Sigmoid colon (tissue), 4 donors: ENCODE measurements around a stretch of chr5.

DNA sequence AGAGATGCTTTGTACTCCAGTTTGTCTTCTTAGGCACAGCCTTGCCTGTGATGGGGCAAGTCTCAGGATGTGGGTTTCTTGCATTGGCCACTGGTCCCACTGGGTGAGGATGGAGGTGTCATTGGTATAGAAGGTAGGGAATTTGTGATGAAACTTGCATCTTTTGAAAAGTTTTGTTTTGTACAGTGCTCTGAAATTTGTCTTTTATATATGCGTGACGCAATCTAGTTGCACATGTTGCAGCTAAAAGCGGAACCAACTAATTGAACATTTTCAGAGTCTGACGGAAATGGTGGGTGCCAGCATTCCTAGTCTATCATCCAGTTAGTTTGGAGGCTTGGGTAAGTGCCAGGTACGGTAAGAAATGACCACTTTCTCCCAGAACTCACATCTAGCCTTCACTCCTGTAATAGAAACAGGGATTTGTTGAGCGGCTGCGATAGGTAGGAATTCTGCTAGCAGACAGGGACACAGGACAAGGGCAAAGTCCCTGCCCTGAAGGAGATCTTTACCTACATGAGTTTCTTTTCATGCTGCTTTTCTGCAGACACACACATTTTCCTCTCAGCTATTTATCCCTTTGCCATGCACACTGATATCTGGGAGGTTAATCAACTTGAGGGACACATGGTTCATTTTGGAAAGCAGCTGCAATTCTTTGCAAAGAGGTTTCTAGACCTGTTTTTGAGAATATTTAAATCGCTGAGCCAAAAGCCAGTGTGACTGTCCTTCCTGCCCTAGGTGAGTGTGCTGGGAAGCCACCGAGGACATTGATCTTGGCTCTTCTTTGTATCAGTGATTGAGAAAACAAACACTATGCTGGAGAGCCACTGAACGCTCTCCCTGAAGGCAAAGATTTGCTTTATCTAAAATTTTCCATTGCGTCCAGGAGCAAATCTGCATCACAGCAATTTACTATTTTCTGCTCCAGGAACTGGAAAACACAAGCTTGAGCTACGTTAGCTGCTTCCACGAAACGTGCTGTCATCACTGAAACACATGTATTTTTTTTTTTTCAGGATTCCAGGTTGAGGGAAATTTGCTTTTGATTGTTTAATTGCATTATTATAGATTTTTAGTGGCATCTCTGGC lies 89.7 kb downstream of the DAP start:
- PRO-cap = no peak
- RAMPAGE, long total RNA, 4 experiments = no peak in any of the 4 experiments

DNA sequence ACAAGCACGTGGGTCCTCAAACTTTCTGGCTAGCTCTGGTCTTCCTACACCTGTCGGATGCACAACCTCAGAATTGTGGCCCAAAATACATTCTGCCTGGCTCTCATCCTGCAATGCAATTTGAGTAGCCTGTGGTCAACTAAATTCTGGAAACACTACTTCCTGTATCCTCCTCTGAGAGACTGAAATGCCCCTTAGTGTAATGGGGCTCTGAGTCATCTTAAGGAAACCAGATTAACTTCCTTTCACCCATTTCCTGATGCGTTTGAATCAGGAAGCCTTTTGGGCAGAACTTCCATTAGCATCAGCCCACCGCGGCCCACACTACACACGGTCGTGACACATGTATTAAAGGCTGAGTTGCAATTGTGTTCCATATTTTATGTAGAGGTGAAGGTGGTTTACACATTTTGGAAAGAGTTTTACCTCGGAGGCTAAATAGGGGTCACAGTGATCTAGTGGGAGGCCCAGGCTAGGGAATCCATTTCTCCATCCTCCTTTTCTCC lies 56.1 kb downstream of the DAP start:
- PRO-cap = no peak
- RAMPAGE, long total RNA, 4 experiments = no peak in any of the 4 experiments

DNA sequence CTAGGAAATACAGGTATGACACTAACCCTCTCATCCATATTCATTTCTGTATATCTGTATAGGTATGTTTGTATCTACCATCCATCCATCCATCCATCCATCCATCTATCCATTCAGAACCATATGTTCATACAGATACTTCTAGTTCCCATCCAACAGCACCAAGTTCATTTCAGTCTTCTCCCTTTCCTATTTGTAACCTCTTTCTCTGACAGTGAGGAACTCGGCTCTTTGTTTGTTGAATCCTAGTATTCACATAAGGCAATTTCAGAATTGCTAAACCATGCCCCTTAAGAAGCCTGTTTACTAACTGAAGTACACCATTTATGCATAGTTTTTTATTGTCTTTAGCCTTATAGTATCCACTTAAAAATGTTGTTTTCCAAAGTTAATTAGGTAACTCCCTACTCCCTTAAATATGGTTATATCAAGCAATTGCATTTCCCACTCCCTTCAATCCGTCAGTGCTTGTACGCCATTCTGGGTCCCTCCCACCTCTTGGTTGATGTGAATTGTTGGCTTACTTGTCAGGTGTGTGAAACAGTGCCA lies 18.1 kb downstream of the DAP start:
- PRO-cap = no peak
- RAMPAGE, long total RNA, 4 experiments = no peak in any of the 4 experiments

- PRO-cap = no peak
- RAMPAGE, long total RNA, 4 experiments = no peak in any of the 4 experiments
These were observed 17.5 kb downstream of the DAP start for GRCh38 chr5:10743397-10744029.

GRCh38 chr5:10757521-10757959 lies 3.5 kb downstream of the DAP start:
- PRO-cap = no peak
- RAMPAGE, long total RNA, 4 experiments = no peak in any of the 4 experiments

- PRO-cap = no peak
- RAMPAGE, long total RNA, 4 experiments = no peak in any of the 4 experiments
These were observed 973 bp downstream of the DAP start for GRCh38 chr5:10759976-10760546.

GRCh38 chr5:10831409-10831955 lies 70.4 kb upstream of the DAP start:
- PRO-cap = no peak
- RAMPAGE, long total RNA, 4 experiments = no peak in any of the 4 experiments

- PRO-cap = no peak
- RAMPAGE, long total RNA, 4 experiments = no peak in any of the 4 experiments
These were observed 52.3 kb downstream of the CTNND2 start for GRCh38 chr5:11851833-11852501.

- PRO-cap = no peak
- RAMPAGE, long total RNA, 4 experiments = no peak in any of the 4 experiments
These were observed 1.1 kb downstream of the TRIO start for GRCh38 chr5:14144383-14144537.

GRCh38 chr5:14147191-14147763 lies 4.1 kb downstream of the TRIO start:
- PRO-cap = unidirectional peak, minus-strand start at chr5:14147319
- RAMPAGE, long total RNA, 4 experiments = start-site peak on the minus strand in 1 of 4 experiments, at chr5:14147308-14147321 at its widest, 5 reads per replicate

DNA sequence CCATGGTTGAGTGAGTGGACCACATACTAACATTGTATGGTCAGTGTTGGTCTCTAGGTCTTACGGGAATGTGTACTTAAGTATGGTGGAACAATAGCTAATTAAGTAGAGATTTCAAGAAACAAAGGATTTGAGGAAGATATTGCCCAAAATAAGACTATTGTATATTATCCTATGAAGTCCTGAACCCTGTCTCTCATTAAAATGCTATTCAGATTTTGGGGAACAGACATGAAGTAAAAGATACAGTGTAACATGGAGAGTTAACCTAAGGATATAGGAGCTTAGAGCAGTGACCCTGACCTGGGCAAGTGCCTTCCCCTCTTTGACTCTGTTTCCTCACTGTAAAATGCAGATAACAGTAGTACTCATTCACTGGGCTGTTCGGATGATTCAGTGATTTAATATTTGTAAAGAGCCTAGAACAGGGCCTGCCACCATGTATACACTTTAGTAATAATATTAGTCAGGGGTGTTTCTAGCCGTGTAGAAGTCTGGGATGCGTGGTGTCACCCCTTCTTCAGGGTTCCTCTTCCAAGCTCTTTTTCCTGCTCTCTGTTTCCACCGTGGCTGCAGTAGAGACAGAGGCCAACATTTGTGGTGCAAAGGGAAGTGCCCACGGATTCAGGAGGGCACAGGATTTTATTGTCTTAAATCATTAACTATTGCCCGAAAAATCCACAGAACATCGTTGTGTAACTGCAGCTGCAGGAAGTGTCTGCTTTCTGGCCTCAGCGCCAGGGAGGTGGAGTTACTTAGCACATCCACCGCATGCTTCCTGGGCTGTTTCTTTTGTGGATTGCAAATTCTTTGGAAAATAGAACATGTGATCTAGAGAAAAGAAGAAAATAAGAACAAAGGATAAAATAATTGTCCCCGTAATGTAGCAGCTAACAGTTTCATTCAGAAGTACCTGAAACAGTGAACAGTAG lies 61.6 kb downstream of the TRIO start:
- PRO-cap = no peak
- RAMPAGE, long total RNA, 4 experiments = no peak in any of the 4 experiments

GRCh38 chr5:14448533-14449109 lies 133.0 kb upstream of the OTULINL start:
- PRO-cap = no peak
- RAMPAGE, long total RNA, 4 experiments = no peak in any of the 4 experiments

- PRO-cap = no peak
- RAMPAGE, long total RNA, 4 experiments = no peak in any of the 4 experiments
These were observed 1.1 kb downstream of the OTULINL start for GRCh38 chr5:14582627-14583148.

DNA sequence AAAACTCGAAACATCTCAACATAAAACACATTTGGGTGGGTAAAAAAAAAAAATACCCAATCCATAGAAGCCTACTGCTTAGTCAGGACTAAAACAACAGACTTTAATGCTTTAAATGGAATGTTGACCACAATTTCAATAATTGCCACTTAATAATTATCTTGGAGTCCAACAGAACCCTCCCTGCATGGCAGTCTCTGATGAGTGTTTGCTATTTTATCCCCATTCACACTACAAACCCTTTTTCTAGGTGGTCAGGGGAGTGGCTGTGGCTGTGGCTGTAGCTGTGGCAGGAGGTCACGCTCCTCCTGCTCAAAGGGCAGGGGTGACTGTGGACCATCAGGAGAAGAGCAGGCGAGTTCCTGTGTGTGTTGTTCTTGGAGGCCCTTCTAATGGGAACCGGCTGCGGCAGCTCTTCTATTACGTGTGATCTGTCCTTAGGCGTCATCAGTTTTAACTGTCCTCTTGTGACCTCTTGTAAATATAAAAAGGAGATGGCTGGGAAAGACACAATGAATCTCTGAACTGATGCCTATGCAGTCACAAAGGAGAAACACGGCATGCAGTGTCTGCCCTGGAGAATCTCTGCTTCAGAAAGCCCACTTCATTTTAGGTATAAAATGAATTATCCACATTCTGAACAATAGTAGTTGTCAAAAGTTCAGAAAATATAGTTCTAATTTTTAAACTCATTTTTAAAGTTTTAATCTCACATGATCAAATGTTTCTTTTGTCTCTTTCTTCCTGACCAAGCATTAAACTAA lies 65.1 kb downstream of the ANKH start:
- PRO-cap = no peak
- RAMPAGE, long total RNA, 4 experiments = no peak in any of the 4 experiments

- PRO-cap = no peak
- RAMPAGE, long total RNA, 4 experiments = no peak in any of the 4 experiments
These were observed 1.4 kb downstream of the ANKH start for GRCh38 chr5:14869924-14870811.

- PRO-cap = no peak
- RAMPAGE, long total RNA, 4 experiments = no peak in any of the 4 experiments
These were observed 74.5 kb upstream of the FBXL7 start for GRCh38 chr5:15425431-15425936.

DNA sequence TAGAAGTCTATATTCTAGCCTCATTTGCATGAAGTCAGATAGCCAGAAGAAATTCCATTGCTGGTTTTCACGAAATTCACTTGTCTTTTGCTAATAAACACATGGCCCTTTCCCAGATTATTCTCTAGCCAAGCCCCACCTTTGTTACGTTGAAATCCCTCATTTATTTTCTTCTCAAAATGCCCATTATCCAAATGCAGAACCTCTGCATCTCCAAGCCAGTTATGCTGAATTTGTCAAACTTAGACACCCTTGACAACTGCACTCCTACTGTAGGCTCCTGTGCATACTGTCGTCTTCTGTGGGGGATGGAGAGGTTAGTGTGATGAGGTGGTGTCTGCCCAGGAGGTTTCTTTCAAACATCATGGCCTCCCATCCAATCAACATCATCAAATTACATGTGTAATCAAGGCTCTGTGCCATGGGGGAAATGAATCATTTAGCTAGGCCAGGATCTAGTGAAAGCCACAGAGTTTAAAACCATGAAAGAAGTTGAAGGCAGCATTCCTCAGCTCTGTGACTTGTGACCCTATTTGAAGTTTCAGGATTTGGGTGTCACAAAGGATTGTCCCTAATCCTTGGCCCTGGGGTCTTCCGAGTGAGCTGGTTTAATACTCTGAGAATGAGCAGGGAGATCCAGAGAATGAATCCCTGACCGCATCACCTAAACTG lies 240.7 kb downstream of the MARCHF11 start:
- PRO-cap = no peak
- RAMPAGE, long total RNA, 4 experiments = no peak in any of the 4 experiments

DNA sequence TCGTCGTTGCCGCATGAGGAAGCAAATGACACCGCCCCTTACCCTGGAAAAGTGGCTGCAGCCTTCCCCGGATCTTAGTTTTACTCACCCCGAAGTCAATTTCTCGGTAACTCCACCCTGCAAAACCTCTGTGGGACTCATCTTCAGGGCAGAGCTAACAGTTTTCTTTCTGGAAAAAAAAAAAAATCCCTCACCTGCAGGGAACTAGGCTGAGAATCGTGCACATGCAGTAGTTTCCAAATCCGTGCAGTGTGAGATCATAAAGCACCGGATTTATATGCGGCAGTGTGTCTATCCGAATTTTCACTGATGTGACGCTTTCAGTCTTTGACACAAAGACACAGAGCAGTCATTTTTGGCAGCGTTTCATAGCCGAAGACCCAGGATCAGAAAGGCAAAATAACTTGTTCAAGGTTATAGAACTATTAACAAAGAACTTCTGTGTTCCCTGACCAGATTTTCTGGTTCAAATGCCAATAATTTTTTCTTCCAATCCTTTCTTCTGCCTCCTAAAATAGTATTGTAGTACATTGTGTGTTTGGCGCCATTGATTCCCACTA lies 1.0 kb upstream of the MARCHF11 start:
- PRO-cap = no peak
- RAMPAGE, long total RNA, 4 experiments = no peak in any of the 4 experiments

GRCh38 chr5:16520689-16521326 lies 55.2 kb upstream of the ZNF622 start:
- PRO-cap = no peak
- RAMPAGE, long total RNA, 4 experiments = no peak in any of the 4 experiments

DNA sequence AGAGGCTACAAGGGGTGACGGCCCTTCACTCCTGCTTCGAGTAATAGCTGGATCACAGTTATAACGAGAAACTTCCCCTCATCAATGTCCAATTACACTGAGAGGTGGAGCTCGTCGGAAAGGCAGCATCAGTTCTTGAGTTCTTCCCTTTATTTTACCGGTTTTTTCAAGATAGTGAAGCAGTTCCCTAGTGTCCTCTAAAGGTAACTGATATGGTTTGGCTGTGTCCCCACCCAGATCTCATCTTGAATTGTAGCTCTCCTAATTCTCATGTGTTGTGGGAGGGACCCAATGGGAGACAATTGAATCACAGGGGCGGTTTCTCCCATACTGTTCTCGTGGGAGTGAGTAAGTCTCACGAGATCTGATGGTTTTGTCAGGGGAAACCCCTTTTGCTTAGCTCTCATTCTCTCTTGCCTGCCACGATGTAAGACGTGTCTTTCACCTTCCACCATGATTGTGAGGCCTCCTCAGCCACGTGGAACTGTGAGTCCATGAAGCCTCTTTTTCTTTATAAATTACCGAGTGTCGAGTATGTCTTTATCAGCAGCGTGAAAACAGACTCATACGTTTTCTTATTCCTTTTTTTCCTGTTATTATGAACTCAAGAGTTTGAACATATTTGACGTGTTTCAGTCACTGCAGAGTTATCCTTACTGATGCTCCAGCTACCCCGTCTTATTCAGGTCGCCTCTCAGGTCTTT lies 39.2 kb downstream of the RETREG1 start:
- PRO-cap = no peak
- RAMPAGE, long total RNA, 4 experiments = no peak in any of the 4 experiments